Type B pancreatic cell (in vitro differentiated cells): Measurements from ENCODE around the gene A4GALT.

DNA sequence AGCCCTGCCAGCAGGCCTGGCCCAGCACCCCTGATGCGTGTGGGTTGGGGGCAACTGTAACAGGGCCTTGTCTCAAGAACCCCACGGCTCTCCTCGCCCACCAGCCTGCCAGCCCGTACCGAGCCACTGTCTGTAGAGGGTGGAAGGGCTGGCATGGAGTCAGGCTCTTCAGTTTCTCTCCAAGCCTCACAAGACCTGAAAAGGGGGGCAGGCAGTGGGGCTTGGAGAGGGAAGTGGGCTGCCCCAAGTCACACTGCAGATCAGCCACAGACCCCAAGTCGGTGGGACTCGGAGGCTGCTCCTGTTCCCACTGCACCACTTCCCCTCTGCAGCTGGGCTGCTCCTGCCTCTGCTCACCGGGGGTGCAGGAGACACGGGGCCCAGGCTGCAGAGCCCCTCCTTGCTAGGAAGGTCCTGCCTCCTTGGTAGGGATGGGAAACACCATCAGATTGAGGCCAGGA is 7.2 kb upstream of the TNFRSF13C start:
- PRO-cap = no peak

- PRO-cap = no peak
Measured at GRCh38 chr22:42067417-42067916, 3.1 kb downstream of the NAGA start.

DNA sequence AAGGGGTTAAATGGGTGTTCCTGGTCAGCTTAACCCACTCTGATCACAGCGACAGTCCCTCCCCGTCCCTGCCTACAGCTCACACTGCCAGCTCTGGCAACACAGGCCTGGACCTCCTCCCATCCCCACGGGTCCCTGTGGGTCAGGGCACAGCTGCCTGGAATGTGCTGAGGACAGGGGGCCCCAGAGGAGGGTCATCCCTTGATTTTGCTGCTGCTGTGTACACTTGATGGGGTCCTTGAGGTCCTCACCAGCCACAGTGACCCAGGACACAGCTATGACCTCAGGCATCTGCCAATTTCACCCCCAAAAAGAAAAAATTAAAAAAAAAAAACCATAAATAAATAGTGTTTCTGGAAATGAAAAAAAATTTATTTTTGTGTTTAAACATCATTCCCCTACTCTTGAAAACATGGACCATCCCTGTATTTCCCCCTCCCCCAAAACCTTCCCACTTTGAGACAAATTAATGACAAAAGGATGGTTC is 29.8 kb upstream of the CYP2D6 start:
- PRO-cap = no peak

- PRO-cap = no peak
Measured at GRCh38 chr22:42293125-42293341, 22.6 kb upstream of the TCF20 start.

DNA sequence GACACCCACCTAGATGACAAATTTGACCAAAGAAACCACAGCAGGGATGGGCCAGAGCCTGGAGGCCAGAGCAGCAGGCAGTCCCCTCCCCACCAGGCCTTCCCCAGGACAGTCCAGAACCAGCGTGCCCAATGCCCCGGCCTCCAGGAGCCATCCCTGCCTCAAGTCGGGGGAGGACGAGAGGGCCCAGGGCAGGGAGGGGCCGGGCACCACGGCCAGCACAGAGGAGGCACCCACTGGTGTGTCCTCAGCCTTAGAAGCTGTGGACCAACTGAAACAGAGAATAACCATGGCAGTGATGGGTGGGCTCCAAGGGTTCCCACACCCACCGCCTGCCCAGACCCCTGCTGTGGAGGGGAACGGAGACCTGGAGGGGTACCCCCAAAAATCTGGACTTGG is 28.3 kb upstream of the TCF20 start:
- PRO-cap = no peak

DNA sequence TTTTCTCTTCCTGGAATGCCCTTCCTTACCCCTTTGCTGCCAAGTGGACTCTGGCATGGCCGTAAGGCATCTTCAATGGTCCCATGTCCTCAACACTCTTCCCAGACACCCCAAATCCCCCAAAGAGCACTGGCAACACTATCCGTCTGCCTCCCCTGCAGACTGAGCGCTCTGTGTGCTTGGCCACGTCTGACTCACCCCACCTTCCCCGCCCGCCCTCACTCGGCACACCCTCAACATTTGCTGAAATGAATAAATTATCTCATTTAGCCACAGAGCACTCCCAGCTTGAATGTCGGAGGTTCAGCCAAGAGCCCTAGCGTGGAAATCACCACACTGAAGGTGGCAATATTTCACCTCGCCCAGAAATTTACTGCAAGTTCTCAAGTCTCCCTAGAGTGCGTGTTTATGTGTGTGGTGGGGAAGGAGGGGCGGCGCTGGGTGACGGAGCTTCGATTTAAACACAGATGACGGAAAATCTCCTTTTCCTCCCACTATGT is 46.6 kb upstream of the TCF20 start:
- PRO-cap = no peak

- PRO-cap = bidirectional peak, plus-strand start at chr22:42343961, minus-strand start at chr22:42343840
Measured at GRCh38 chr22:42343190-42344295, 73.1 kb upstream of the TCF20 start.

DNA sequence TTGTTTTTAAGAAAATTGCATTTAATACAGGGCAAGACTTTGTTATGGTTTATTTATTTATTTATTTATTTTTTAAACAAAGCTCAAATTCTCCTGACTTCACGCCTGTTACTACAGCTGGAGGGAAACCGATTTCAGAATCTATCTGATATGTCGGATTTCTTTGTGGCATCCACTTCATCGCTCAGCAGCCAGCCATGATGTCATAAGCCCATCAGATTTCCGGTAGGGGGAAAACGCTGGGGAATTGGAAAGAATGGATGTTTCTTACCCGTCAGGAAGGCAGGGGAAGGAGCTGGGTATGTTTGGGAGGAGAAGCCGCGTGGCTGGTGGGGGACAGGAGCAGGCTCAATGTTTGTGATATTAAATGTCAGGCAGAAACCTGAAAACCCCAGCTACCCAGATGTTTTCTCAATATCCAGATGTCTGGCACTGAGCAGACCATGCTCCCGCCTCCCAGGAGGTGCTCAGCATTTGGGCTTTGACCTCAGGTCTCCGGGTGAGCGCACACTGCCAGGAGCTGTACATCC is 67.7 kb downstream of the NFAM1 start:
- PRO-cap = no peak

DNA sequence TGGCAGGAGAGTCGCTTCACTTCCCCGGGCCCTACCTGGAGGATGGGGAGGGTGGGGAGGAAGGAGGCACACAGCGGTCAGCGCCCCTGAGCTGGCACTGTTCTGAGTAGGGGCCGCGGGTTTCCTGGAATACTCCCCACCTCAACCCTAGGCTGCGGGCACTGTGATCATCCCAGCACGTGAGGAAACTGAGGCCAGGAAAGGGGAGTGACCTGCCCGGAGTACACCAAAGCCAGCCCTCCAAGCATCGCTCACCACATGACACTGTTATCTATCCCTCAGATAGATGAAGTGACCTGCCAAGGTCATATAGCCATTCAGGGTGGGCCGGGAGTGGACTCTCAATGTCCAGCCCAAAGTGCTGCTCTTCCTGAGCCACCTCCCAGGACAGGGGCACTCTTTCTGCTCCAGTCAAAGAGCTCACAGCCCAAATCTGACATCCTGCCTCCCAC is 3.4 kb upstream of the ATP5MGL start:
- PRO-cap = no peak

- PRO-cap = no peak
Measured at GRCh38 chr22:42644984-42645796, 4.0 kb downstream of the CYB5R3 start.

DNA sequence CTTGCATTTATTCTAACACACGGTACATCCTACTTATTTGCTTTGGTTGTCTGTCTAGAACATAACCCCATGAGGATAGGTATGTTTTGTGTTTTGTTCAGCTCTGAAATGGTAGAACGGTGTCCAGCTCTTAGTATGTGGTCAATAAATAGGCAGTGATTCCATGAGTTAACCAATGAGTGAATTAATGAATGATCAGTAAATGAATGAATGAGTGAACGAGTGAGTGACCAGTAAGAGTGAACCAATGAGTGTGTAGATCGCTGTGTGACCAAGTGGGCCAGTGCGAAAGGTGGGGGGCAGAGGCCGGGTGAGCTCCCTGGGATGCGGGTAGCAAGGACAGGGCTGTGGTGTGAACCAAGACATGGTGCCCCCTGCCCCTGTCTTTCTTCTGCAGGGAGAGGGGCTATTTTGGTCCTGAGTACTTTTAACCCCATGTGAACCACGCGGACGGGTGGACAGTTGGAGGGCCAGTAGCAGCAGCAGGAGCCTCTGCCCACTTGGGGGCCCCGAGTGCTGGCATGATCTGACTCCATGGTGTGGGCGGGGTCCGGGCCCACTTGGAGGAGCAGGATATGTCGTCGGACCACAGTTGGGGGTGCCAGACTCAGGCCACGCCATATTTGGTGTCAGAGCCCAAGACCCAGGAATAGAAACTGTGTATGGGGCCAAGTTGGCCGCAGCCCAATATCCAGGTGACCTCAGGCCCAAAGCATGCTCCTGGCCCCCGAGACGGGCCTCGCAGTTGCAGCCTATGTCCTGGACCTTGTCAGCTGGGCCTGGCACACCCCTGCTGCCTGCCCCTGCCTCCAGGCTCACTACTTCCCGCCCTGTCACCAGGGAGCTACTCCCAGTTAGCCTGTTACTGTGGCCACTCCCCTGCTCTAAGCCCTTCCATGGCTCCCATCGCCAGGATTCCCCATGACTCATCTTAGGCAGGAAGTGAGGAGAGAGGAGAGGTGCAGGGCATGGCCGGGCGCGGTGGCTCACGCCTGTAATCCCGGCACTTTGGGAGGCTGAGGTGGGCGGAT is 23.4 kb downstream of the A4GALT start:
- PRO-cap = no peak

GRCh38 chr22:42717171-42717740 is 3.4 kb downstream of the A4GALT start:
- PRO-cap = bidirectional peak, plus-strand start at chr22:42717562, minus-strand start at chr22:42717304

GRCh38 chr22:42720710-42721121 is at the start of gene A4GALT:
A4GALT (minus strand) TSS chr22:42720870.
- PRO-cap = no peak

GRCh38 chr22:42753014-42753213 is 32.2 kb upstream of the A4GALT start:
- PRO-cap = no peak

DNA sequence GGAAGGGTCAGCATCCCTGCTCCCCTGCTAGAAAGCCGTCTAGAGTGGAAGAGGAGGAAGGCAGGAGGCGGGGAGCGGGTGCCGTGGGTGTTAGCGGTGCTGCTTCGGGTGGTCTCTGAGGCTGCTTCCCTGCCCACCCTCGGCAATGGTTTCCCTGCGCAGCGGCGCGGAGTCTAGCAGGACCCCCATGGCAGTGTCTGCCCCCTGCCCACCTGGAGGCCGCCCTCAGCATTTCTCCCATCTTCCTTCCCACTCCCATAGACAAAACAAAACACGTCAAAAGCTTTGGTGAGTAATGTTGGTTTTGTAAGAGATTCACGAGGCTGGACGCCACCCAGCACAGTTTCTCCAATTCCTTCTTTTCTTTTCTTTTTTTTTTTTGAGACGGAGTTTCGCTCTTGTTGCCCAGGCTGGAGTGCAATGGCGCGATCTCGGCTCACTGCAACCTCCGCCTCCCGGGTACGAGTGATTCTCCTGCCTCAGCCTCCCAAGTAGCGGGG is 38.6 kb upstream of the A4GALT start:
- PRO-cap = no peak

DNA sequence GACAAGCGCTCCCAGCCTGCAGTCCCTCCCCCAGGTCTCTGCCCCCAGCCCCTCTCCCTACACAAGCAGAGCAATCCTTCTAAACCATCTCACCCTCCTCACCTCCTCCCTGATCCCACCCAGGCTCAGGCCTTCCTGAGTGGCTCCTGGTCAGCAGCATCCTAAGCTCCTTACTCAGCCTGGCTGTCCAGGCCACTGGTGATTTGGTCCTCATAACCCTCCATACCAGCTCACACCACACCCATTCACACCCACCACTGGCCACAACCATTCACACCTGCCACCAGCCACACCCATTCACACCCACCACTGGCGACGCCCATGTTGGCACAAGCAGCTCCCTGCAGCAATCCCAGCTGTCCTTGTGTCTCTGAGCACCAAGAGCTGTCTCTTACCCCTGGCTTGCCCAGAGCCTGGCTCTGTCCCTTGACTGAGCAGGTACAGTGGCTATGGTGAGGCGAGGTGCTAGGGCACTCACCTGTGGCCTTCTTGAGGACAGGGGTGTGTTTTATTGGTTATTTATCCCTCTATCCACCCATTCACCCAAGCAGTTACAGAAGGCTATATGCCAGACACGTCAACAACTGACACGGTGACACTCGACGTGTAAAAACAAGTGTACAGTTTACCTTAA is 31.1 kb upstream of the ARFGAP3 start:
- PRO-cap = no peak

- PRO-cap = no peak
Measured at GRCh38 chr22:42901677-42902306, 44.7 kb upstream of the ARFGAP3 start.

DNA sequence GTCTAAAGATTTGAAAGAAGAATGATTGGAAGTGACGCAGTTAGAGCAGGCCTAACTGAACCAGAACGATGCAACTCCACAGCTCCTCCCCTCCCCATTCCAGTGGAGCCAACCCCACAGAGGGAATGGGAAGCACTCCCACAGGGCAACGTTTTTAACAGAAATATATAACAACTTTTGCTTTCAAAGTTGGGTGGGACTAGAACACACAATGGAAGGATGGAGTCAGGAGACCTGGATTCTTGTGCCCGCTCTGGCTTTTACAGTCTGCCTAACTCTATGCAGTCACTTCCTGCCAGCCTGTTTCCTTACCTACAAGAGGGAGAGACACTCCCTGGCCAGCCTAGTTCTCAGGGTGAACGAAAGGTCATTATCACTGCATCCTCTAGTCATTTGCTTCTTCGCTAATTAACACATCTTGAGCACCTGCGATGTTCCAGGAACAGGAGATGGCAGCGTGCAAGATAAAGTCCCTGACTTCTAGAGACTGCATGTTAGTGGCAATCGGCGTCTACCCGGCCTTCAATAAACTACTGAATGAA is 75.4 kb downstream of the PACSIN2 start:
- PRO-cap = no peak

- PRO-cap = no peak
Measured at GRCh38 chr22:42967876-42968381, 47.0 kb downstream of the PACSIN2 start.

GRCh38 chr22:43013229-43013666 is 1.7 kb downstream of the PACSIN2 start:
- PRO-cap = no peak